Omental fat pad (tissue), 4 donors: ENCODE measurements around a stretch of chr3.

GRCh38 chr3:11626047-11626589, 17.6 kb downstream of the VGLL4 start:
- PRO-cap: no peak
- RAMPAGE, long total RNA, 4 experiments: no peak in any of the 4 experiments

- PRO-cap: no peak
- RAMPAGE, long total RNA, 4 experiments: no peak in any of the 4 experiments
Measured at GRCh38 chr3:12555955-12556605, 807 bp upstream of the MKRN2 start.

DNA sequence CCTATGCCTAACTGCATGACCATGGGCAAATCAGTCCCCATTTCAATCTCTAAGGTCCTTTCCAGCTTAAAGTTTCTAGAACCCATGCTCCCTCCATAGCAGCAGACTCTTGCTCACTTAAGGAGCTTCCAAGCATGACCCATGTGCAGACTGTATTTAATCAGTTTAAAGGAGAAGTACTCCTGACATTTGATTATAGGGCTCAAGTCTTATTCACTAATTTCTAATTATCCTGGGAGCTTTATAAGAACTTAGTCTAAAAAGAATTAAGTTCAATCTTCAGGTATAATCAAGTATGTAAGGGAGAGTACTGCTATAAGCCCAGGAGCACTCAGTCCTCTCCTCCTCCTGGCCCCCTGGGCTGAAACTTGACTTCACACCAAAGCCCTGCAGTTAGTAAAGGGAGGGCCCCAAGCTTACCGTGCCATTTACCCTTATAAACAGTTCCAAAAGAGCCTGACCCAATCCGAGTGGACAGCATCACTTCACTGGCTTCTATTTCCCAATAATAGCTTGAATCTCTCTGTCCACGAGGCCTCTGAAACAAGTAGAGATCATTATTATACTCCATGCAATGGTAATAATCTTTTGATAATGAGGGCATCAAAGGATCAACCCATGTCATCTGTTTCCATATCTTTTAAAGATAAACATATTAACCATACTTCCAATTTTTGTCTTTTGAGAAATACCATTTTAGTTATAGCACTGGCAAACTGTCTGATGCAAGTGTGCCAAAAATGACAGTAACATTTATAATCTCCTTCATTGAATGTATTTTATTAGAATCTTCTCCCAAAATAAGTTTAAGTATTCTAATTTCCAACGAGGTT, 42.6 kb downstream of the MKRN2 start:
- PRO-cap: no peak
- RAMPAGE, long total RNA, 4 experiments: no peak in any of the 4 experiments

GRCh38 chr3:12679512-12679926, 15.6 kb upstream of the RAF1 start:
- PRO-cap: no peak
- RAMPAGE, long total RNA, 4 experiments: no peak in any of the 4 experiments

GRCh38 chr3:12913311-12913973, 72.1 kb upstream of the RPL32 start:
- PRO-cap: no peak
- RAMPAGE, long total RNA, 4 experiments: no peak in any of the 4 experiments

DNA sequence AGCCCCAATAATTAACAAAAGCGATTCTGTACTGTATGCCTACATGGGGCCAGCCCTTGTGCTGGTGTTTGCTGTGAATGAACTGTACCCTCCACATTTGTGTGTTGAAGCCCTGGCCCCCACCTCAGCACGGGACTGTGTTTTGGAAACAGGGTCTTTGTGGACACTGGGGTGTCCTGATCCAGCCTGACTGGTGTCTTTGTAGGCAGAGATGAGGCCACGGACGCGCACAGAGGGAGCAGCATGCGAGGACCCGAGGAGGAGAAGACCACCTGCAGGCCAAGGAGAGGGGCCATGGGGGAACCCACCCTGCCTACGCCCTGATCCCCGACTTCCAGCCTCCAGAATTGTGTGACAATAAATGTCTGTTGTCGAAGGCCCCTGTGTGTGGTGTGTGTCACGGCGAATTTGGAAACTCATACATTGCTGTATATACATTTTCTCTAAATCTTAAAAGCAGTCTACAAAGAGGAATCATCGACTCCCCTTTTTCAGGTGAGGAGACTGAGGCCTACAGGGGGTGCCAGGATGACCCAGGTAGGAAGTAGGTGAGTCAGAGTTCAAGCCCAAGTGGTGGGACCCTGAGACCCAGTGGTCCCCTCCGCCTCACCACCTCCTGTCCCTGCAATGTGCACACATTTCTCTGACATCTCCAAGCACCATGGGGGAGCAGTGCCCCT, 101.4 kb upstream of the RPL32 start:
- PRO-cap: no peak
- RAMPAGE, long total RNA, 4 experiments: no peak in any of the 4 experiments

DNA sequence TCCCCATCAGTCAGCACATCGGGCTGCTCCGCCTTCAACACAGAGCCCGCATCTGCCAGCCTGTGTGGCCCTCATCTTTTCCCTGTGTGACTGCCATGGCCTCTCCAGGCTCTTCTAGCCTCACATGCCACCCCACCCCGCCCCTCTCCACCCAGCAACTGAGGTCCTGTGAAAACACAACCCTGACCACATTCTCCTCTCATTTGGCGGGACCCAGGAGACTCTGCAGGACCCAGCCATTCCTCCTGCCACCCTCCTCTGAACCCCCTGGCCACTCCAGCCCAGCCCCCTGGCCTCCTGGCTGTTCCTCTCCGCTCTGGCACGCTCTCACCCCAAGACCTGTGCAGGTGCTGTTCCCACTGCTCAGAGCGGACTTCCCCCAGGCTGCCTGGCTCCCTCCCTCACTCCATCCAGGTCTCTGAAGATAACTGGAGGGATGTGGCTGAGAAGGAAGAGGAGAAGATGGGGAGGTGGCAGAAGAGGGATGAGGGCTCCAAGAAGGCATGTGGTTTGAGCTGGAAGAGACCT, 111.1 kb upstream of the RPL32 start:
- PRO-cap: no peak
- RAMPAGE, long total RNA, 4 experiments: no peak in any of the 4 experiments

DNA sequence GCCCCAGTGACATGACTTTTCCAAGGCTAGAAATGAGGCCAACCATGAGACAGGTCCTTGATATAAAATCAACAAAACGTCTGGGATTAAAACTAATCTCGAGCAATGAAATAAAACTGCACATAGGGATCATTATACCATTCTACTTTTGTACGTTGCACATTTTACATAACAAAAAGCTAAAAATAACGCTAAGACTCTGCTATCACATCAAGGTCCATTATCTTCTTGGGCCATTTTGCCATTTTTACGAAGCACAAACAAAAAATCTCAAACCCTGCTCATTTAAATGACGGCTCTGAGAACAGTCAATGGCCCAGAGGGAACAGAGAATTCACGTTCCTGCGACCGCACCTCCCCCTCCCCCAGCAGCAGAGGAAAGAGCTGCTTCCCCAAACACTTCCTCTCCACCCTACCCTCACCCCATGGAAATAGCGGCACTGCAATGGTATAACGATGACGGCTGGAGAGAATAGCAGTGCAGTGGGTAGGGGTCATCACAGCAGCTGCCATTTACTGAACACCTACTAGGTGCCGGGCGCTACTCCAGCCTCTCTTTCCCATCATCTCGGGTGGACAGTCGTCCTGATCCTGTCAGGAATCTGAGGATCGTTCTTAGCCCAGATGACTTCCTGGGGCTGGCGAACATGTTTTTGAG, 113.4 kb downstream of the IQSEC1 start:
- PRO-cap: no peak
- RAMPAGE, long total RNA, 4 experiments: no peak in any of the 4 experiments

DNA sequence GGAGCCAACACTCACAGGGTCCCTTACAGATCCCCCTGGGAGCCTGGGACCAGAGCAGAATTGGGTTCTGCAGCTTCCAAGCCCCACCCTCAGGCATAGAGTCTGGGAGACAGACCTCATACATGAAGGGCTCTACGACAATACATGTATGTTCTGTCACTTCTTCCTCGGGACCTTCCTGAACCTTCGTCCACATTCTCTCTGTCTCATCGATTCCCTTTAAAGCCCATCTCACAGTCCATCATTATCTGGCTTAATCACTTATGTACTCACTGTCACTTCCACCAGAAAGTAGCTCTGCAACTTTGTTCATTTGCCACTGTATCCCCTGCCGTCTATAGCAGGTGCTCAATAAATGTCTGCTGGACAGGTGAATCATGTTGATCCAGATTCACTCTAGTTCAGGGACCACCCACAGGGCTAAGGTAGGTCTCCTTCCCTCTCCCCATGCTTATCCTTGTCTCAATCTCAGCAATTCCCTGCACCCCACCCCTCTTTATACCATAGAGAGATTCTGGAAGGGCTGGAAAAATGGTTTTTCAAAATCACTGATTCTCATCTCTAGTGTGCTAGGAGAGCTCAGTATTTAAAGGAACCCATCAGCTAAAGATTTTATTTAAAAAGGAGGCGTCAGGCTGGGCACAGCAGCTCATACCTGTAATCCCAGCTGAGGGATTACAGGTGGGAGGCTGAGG, 96.7 kb downstream of the IQSEC1 start:
- PRO-cap: no peak
- RAMPAGE, long total RNA, 4 experiments: no peak in any of the 4 experiments

DNA sequence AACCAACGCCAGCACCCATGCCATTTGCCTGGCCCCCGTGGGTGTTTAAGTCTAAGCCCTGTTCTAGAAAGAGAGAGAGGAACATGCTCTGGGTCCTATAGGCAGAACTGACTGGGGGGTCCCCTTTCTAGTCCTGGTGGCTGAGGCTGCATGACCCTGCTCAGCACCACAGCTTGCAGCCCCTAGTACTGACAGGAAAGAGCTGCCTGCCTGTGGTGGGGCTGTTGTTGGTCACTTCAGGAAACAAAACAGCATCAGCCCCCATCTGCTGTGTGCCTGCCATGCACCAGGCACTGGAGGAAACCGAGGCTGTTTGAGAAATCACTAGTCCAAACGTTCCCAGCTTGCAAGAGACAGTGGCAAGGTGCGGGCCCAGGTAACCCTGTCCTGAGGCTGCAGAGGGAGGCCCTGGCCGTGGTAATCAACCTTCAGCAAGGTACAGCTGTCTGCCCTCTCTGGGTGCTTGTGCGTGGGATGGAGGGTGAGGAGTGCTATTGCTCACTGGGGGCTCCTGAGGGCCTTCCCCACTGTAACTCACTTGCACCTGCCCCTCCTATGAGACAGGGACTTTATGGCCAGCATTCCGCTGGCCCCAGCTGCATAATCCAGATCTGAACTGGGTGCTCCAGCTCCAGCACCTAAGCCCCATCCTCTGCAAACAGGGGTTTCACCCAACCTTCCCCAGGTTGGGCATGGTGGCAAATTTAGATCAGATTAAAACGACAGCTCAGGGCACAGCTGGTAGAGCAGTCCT, 90.5 kb downstream of the IQSEC1 start:
- PRO-cap: no peak
- RAMPAGE, long total RNA, 4 experiments: no peak in any of the 4 experiments

GRCh38 chr3:12986939-12987487, 86.2 kb downstream of the IQSEC1 start:
- PRO-cap: no peak
- RAMPAGE, long total RNA, 4 experiments: no peak in any of the 4 experiments

- PRO-cap: no peak
- RAMPAGE, long total RNA, 4 experiments: no peak in any of the 4 experiments
Measured at GRCh38 chr3:12992404-12992983, 80.7 kb downstream of the IQSEC1 start.

DNA sequence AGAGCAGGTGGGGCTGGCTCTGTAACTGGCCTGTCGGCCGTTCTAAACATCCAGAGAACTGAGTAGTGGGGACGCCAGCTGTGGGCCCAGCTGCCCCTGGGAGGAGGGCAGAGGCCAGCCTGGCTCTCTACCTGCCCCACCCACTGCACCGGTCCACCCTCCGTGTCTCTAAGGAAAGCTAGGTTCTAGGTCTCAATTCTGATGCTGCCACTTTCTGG, 66.0 kb downstream of the IQSEC1 start:
- PRO-cap: no peak
- RAMPAGE, long total RNA, 4 experiments: no peak in any of the 4 experiments

DNA sequence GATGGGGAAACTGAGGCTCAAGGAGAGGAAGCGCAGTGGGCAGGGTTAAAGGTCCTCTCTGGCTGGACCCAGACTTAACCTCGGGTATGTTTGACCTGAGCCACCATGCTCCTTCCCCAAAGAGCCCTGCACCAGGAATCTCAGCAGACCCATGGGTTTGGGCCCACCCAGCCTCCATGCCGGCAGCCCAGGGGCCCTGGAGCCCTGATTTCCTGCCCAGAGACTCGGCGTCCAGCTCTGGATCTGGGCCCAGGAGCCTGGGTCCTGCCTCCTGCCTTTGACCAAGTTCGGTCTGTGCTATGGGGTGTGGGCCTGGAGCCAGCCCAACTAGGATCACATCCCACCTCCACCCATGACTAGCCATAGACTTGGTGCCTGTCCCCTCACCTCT, 25.5 kb downstream of the IQSEC1 start:
- PRO-cap: no peak
- RAMPAGE, long total RNA, 4 experiments: no peak in any of the 4 experiments

GRCh38 chr3:13149841-13150040, 76.5 kb upstream of the IQSEC1 start:
- PRO-cap: no peak
- RAMPAGE, long total RNA, 4 experiments: no peak in any of the 4 experiments

GRCh38 chr3:13189678-13190435, 116.6 kb upstream of the IQSEC1 start:
- PRO-cap: no peak
- RAMPAGE, long total RNA, 4 experiments: no peak in any of the 4 experiments

DNA sequence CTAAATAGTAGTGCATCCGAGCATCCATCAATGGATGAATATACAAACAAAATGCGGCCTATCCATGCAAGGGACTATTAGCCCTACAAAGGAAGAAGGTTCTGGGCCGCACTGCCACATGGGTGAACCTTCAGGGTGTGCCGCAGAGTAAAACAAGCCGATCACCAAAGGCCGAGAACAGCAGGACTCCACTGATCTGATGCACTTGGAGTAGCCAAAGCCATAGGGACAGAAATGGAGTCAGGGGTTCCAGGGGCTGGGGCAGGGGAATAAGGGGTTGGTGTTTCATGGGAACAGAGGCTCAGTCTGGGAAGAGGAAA, 172.8 kb upstream of the IQSEC1 start:
- PRO-cap: no peak
- RAMPAGE, long total RNA, 4 experiments: no peak in any of the 4 experiments

GRCh38 chr3:13478011-13478545, 2.0 kb upstream of the HDAC11 start:
- PRO-cap: no peak
- RAMPAGE, long total RNA, 4 experiments: no peak in any of the 4 experiments

DNA sequence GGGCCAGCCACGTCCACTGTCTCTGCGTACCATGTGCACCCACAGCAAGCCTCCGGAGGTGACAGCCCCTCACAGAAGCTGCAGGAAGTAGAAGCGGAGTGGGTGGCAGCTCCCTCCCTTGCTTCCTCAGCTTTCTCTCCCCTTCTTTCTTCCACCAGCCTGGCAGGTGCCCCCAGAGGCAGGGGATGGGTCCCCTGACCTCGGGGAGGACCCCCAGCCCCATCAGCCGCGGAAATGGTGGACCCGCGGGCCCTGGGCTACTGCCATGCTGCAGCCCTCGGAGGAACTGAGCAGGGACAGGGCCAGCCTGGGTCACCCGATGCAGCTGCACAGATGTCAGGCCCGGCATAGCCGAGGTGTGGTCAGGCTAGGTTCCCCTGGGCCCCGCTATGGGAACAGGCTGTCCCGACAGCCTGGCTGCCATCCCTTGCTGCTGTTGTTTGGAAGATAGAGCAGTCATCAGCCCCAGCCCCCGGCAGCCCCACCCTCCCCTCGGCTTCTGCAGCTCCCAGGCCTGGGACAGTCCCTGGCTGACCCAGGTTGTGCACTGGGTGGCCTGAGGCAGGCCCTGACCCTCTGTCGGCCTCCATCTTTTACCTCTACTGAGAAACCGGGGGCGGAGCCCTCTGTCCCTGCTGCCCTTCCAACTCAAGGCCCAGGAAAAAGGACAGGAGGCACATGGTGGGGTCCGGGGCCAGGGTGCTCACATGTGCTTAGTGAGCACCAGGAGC, 31.7 kb upstream of the FBLN2 start:
- PRO-cap: no peak
- RAMPAGE, long total RNA, 4 experiments: no peak in any of the 4 experiments

- PRO-cap: no peak
- RAMPAGE, long total RNA, 4 experiments: no peak in any of the 4 experiments
Measured at GRCh38 chr3:13574796-13575130, 25.8 kb downstream of the FBLN2 start.